Endothelial cell of umbilical vein (primary cell): ENCODE data around the genes NOP56, TMEM239 and PTPRA.

GRCh38 chr20:2218075-2218657 is 77.6 kb upstream of the TGM3 start:
- PRO-cap = no peak
CAGE:
- cytosol, long polyA minus RNA = no peak
- cytosol, long polyA plus RNA = no peak
- long polyA plus RNA = no peak
- nucleus, long polyA minus RNA = no peak
- nucleus, long polyA plus RNA = no peak

GRCh38 chr20:2299237-2299687 is 3.5 kb downstream of the TGM3 start:
- PRO-cap = no peak
CAGE:
- cytosol, long polyA minus RNA = no peak
- cytosol, long polyA plus RNA = no peak
- long polyA plus RNA = no peak
- nucleus, long polyA minus RNA = no peak
- nucleus, long polyA plus RNA = no peak

DNA sequence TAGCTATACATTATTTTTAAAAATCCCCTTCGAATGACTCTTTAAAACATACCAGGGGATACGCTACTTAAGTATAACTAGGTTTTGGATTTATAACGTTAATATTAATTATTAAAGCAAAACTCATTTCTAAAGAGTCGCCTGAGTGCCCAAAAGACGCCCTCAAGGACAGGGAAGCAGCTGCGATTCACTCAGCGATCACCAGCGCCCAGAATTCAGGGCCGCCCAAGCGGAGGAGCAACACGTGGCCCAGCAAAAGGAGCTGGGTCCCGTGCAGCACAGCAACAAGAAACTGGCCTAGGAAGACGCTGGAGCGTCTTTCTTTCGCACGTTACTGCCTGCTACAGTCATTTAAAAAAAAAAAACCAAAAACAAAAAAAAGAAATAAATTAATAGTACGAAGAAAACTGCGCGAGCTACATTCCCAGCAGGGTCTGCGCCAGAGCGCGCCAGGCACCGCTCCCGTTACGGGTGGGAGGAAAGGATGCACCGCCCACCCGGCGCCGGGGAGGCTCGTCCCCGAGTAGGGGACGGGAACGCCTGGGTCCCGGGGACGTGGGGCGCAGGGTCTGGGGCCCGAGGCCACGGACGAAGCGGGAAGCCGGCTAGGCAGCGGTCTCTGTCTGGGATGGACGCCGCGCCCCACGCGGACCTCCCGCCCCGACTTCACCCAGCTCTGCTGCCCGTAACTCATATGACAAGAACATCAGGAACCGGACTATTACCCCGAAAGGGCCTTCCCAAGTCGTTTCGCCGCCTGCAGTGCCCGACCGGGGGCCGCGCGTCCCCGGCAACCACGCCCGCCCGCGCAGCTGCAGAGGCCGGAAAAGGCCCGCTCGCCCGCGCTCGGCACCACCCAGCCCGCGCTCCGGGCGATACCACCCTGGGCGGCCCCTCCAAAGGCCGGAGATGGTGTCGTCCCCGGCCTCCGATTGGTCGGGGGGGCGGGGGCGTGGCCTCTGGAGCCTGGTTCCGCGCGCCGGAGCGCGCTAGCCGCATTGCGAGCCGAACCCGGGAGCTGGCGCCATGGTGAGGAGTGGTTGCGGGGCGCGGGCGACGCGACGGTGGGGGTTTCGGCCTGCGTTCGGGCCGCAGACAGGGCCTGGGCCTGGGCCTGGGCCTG is at the start of gene NOP56:
TSS of gene NOP56 (plus strand) at position 998 of the 1,123 bp plus-strand sequence.
- PRO-cap = bidirectional peak, plus-strand start at position 255 of the sequence, minus-strand start at position 189 of the sequence; bidirectional peak, plus-strand start at position 998 of the sequence, minus-strand start at position 798 of the sequence
CAGE:
- cytosol, long polyA minus RNA = start-site peak on the minus strand centred at position 803 of the sequence, 62 bp wide, 6 reads; start-site peak on the plus strand centred at position 1,011 of the sequence, 31 bp wide, 134 reads
- cytosol, long polyA plus RNA = start-site peak on the plus strand centred at position 990 of the sequence, 57 bp wide, 279 and 275 reads in 2 replicates
- long polyA plus RNA = start-site peak on the plus strand centred at position 987 of the sequence, 64 bp wide, 274 and 543 reads in 2 replicates
- nucleus, long polyA minus RNA = start-site peak on the minus strand centred at position 815 of the sequence, 38 bp wide, 42 reads; start-site peak on the plus strand centred at position 984 of the sequence, 40 bp wide, 851 reads
- nucleus, long polyA plus RNA = start-site peak on the plus strand centred at position 991 of the sequence, 55 bp wide, 460 and 571 reads in 2 replicates

- PRO-cap = no peak
CAGE:
- cytosol, long polyA minus RNA = no peak
- cytosol, long polyA plus RNA = no peak
- long polyA plus RNA = no peak
- nucleus, long polyA minus RNA = no peak
- nucleus, long polyA plus RNA = no peak
Observed at GRCh38 chr20:2691866-2692458, 618 bp upstream of the EBF4 start.

GRCh38 chr20:2751870-2752942 is 48.2 kb downstream of the CPXM1 start:
- PRO-cap = no peak
CAGE:
- cytosol, long polyA minus RNA = no peak
- cytosol, long polyA plus RNA = no peak
- long polyA plus RNA = no peak
- nucleus, long polyA minus RNA = no peak
- nucleus, long polyA plus RNA = no peak

DNA sequence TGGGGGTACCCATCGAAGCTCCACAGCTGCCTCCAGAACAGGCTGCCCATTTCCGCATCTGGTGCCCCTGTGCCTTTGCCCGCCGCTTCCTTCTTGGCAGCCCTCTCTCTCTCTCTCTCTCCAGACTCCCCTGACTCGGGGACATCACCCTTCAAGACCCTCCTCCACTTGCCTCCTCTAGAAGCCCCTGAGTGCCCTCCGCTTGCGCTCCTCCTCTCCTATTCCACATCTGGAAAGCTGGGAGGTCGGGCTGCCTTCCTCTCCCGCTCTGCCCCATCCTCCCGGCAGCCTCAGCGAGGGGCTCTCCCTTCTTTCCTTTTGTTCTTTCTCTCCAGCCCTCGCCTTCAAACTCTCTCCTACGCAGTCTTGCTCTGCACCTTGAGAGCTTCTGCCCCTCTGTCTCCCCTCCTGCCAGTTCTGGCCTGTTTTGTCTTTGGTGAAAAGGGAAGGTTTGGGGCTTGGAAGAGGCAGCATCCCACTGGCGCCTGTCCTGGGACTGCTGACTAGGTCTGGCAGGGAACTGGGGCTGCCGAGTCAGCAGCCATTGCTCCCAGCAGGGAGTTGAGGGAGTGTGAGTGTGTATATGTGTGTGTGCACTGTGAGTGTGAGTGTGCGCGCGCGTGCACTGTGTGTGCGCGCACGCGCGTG is 799 bp downstream of the CPXM1 start:
- PRO-cap = bidirectional peak, plus-strand start outside the sequence, minus-strand start at position 563 of the sequence
CAGE:
- cytosol, long polyA minus RNA = no peak
- cytosol, long polyA plus RNA = no peak
- long polyA plus RNA = no peak
- nucleus, long polyA minus RNA = no peak
- nucleus, long polyA plus RNA = no peak

- PRO-cap = no peak
CAGE:
- cytosol, long polyA minus RNA = no peak
- cytosol, long polyA plus RNA = no peak
- long polyA plus RNA = no peak
- nucleus, long polyA minus RNA = no peak
- nucleus, long polyA plus RNA = no peak
Observed at GRCh38 chr20:2816037-2816622, at the start of gene TMEM239. Gene TMEM239, plus strand, starts transcription at chr20:2816364.

DNA sequence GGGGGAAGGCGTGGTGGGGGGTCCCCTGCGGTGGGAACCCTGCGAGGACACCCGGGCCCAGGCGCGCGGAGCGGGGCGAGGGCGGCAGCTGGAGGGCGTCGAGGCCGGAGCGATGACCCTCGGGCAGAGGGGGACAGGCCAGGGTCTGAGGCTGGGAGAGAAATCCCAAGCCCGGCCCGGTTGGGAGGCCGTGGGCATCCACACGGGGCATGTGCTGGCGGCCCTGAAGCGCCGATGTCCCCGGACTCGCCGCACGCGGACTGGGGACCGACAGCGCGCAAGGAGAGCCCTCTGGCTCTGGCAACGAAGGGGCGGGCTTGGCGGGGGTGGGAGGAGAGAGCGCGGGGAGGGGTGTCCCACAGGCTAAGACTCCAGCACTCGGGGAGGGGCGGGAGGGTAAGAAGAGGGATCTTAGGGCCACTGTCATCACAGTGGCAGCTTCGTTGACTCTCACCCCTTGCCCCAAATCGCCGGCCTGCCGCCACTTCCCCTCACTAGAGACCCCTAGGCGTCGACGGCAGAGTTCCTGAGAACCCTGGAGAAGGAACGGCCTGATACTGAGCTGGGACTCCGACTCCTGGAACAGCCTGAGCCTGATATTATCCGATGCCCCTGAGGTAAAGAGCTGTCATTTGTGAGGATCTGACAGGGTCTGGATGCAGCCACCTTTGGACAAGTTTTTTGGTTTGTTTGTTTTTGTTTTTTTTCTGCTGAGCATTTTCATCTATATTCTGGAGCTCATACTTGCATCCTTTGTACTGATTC is 5.2 kb downstream of the TMEM239 start:
- PRO-cap = no peak
CAGE:
- cytosol, long polyA minus RNA = no peak
- cytosol, long polyA plus RNA = no peak
- long polyA plus RNA = no peak
- nucleus, long polyA minus RNA = no peak
- nucleus, long polyA plus RNA = no peak

DNA sequence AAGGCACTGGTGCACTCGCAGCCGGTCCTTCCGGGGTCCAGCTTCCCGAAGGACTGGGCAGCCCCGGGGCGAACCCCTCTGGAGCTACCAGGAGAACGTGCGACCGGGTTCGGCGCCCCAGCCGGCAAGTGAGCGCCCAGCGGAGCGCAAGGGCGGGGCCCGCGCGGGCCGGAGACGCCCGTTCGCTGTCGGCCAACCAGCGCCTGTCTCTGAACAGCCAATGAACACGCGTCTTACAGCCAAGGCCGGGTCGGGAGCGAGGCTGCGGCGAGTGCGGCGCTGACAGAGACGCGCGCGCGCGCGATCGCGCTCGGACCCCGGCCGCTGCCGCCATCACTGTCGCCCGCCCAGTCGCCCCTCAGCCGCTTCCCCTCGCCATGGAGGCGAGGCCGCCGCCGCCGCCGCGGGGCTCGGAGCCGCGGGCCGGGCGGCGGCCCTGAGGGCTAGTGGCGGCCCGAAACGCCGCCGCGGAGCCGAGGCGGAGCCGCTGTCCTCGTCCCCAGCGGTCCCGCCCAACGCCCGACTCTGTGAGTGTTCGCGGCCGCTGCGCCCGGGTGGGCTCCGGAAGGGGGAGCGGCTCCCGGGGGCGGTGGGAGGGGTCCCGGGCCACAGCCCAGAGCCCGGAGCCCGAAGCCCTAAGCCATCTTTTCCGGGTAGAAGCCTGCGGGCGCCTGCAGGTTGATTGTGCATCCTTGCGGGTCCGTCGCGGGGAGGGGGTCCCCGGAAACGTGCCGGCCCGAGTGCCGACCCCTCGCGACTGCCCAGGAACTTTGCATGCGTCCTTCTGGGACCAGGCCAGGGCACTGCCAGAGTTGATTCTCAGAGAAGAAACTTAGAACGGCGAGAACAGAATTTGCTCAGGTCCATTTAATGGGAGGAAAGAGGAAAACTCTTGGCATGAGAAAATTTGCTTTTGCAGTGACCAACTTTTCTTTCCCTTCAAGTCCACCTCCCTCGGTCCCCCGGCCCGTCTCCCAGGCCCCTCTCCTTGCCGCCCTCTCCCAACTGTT is at the start of gene PTPRA:
TSS of gene PTPRA (plus strand) at position 248 of the 1,010 bp plus-strand sequence.
- PRO-cap = bidirectional peak, plus-strand start at position 242 of the sequence, minus-strand start at position 130 of the sequence
CAGE:
- cytosol, long polyA minus RNA = no peak
- cytosol, long polyA plus RNA = start-site peak on the plus strand centred at position 475 of the sequence, 26 bp wide, 35 and 71 reads in 2 replicates
- long polyA plus RNA = no peak
- nucleus, long polyA minus RNA = no peak
- nucleus, long polyA plus RNA = start-site peak on the plus strand centred at position 309 of the sequence, 61 bp wide, 111 and 50 reads in 2 replicates

DNA sequence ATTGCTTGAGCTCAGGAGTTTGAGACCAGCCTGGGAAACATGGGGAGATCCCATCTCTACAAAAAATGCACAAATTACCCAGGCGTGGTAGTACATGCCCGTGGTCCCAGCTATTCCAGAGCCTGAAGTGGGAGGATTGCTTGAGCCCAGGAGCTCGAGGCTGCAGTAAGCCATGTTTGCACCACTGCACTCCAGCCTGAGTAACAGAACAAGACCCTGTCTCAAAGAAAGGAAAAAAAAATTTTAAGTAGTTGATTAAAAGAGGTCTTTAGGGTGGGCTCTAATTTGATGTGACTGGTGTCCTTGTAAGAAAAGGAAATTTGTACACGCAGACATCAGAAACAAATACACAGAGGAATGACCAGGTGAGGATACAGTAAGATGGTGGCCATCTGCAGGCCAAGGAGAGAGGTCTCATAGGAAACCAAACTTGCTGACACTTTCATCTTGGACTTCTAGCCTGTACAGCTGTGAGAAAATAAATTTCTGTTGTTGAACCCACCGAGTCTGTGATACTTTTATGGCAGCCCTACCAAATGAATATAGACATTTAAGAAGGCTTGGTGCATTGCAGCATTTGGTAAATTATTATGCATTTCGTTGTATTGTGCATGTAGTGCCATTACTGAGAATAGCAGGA is 56.4 kb downstream of the PTPRA start:
- PRO-cap = no peak
CAGE:
- cytosol, long polyA minus RNA = no peak
- cytosol, long polyA plus RNA = no peak
- long polyA plus RNA = no peak
- nucleus, long polyA minus RNA = no peak
- nucleus, long polyA plus RNA = no peak

DNA sequence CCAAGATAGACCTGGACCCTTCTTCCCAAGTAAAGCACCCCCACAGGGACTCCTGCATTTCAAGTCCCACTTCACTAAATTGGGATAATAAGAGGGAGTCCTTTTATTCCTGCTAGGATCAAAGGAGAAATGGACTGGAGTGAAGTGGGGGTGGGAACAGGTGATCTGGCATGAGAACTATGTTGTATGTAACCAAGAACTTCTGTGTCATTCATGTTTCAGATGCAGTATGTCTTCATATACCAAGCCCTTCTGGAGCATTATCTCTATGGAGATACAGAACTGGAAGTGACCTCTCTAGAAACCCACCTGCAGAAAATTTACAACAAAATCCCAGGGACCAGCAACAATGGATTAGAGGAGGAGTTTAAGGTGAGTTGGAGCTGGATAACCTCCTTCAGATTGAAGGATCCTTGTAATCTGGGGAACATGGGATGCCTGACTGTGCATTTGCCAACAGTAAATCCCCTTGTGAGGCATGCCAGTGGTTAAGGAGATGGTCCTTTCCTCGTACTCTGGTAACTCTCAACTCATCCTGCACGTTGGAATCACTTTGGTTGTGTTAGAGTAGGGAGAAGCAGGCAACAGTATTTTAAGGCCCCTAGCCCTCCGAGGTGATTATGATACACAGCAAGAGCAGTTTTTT is 19.0 kb upstream of the GNRH2 start:
- PRO-cap = no peak
CAGE:
- cytosol, long polyA minus RNA = no peak
- cytosol, long polyA plus RNA = no peak
- long polyA plus RNA = no peak
- nucleus, long polyA minus RNA = no peak
- nucleus, long polyA plus RNA = no peak

DNA sequence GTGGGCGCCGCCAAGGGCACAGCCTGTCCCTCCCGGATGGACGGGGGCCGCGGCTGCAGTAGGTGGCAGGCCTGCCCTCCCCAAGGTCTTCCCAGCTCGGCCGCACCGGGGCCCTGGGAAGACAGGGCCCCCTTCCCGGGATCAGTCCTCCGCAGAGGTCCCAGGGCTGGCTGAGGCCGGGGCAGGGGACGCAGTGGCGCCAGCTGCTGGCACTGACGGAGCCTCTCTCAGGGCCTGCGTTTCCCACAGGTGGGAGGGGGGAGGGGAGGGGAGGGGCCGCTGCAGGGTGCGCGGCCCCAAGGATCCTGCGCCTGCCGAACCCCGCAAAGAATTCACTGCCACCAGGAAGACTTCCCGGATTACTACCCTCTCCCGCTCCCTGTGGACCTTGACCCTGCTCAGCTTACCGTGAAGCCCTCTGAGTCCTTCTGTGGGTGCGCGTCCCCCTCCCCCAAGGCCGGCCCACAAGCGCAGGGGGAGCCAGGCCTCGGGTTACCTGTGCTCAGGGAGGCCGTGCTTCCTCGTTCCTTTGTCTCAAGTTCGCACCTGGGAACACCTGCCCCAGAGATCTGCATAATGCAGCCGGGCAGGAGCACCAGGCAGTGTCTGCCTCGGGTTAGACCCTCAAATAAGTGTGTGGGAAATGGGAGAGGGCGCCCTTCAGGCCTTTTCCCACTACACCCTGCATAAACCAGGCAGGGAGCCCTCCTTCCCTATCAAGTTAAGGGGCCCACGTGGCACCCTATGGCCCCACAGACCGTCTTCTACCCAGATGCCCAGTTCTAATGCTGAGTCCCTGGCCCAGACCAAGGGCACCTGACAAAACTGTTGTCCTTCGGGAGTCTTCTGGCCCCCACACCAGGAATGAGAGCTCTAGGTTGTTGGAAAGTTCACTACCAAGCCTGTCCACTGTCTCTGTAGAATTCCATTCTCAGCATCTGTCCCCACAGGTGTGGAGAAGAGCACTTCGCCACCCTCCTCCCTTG is 5.0 kb downstream of the LZTS3 start:
- PRO-cap = no peak
CAGE:
- cytosol, long polyA minus RNA = no peak
- cytosol, long polyA plus RNA = no peak
- long polyA plus RNA = no peak
- nucleus, long polyA minus RNA = no peak
- nucleus, long polyA plus RNA = no peak

GRCh38 chr20:3222815-3223225 is 13.5 kb downstream of the ITPA start:
- PRO-cap = no peak
CAGE:
- cytosol, long polyA minus RNA = no peak
- cytosol, long polyA plus RNA = no peak
- long polyA plus RNA = no peak
- nucleus, long polyA minus RNA = no peak
- nucleus, long polyA plus RNA = no peak

- PRO-cap = no peak
CAGE:
- cytosol, long polyA minus RNA = no peak
- cytosol, long polyA plus RNA = no peak
- long polyA plus RNA = no peak
- nucleus, long polyA minus RNA = no peak
- nucleus, long polyA plus RNA = no peak
Observed at GRCh38 chr20:3340080-3340898, 67.2 kb downstream of the DNAAF9 start.

DNA sequence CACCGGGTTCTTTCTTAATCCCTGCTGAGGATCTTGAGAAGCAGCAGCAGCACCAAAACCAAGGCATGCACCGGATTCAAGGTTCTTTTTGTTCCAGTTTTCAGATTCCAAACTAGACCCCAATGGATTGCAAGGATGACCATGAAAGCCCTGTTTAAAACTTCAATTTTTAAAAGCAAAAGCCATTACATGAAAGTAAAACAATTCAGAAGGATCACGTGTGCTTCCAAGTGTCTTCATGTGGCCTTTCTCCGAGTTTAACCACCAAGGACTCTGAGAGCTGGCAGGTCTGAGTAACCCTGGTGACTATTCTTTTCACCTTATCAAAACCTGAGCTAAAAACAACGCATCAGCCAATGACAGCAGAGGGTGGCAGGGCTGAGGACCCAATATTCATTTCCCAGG is 46.8 kb downstream of the DNAAF9 start:
- PRO-cap = no peak
CAGE:
- cytosol, long polyA minus RNA = no peak
- cytosol, long polyA plus RNA = no peak
- long polyA plus RNA = no peak
- nucleus, long polyA minus RNA = no peak
- nucleus, long polyA plus RNA = no peak

DNA sequence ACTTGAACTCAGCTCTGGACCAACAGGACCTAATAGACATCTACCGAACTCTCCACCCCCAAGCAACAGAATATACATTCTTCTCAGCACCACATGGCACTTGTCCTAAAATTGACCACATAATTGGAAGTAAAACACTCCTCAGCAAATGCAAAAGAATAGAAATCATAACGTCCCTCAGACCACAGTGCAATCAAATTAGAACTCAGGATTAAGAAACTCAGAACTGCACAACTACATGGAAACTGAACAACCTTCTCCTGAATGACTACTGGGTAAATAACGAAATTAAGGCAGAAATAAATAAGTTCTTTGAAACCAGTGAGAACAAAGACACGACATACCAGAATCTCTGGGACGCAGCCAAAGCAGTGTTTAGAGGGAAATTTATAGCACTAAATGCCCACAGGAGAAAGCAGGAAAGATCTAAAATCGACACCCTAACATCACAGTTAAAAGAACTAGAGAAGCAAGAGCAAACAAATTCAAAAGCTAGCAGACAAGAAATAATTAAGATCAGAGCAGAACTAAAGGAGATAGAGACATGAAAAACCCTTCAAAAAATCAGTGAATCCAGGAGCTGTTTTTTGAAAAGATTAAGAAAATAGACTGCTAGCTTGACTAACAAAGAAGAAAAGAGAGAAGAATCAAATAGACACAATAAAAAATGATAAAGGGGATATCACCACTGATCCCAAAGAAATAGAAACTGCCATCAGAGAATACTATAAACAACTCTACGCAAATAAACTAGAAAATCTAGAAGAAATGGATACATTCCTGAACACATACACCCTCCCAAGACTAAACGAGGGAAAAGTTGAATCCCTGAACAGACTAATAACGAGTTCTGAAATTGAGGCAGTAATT is 54.0 kb downstream of the ATRN start:
- PRO-cap = no peak
CAGE:
- cytosol, long polyA minus RNA = no peak
- cytosol, long polyA plus RNA = no peak
- long polyA plus RNA = no peak
- nucleus, long polyA minus RNA = no peak
- nucleus, long polyA plus RNA = no peak

GRCh38 chr20:3652901-3653272 is 10.3 kb downstream of the GFRA4 start:
- PRO-cap = no peak
CAGE:
- cytosol, long polyA minus RNA = no peak
- cytosol, long polyA plus RNA = no peak
- long polyA plus RNA = no peak
- nucleus, long polyA minus RNA = no peak
- nucleus, long polyA plus RNA = no peak

- PRO-cap = no peak
CAGE:
- cytosol, long polyA minus RNA = no peak
- cytosol, long polyA plus RNA = no peak
- long polyA plus RNA = no peak
- nucleus, long polyA minus RNA = no peak
- nucleus, long polyA plus RNA = no peak
Observed at GRCh38 chr20:3679683-3680504, 1.9 kb downstream of the ADAM33 start.

DNA sequence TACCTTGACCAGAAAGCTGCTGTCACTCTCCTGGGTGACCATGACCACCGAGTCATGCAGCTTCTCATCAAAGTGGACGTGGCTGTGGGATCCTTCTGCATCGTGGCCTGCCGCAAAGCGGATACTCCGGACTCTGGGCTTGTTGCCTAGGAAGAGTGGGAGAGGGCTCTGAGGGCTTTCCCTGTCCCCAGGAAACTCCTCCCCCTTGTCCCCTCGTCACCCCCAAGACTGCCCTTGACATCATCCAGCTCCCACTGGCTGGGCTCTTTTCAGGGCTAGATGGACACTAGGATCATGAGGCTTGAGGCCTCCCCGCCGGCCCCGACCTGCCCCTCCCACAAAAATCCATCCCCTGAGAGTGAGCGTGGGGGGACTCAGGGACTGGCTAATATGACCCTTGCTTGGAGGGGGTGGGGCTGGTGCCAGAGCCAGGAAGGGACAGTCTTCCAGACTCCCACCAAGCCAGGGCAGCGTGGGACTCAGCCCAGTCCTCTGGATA is 9.0 kb downstream of the ADISSP start:
- PRO-cap = no peak
CAGE:
- cytosol, long polyA minus RNA = no peak
- cytosol, long polyA plus RNA = no peak
- long polyA plus RNA = no peak
- nucleus, long polyA minus RNA = no peak
- nucleus, long polyA plus RNA = no peak

DNA sequence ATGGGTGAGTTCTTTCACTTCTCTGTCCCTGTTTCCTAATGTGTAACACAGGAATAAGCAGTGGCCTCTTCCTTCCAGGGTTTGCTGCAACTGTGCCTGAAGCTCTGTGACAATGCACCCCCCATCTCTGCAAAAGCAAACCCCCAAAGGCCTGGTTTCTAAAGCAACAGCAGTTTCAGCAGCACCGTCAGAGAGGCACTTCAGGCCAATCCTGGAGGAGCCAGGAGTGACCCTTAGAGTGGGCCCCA is 2.2 kb downstream of the ADISSP start:
- PRO-cap = no peak
CAGE:
- cytosol, long polyA minus RNA = no peak
- cytosol, long polyA plus RNA = no peak
- long polyA plus RNA = no peak
- nucleus, long polyA minus RNA = no peak
- nucleus, long polyA plus RNA = no peak